H9 (cell line): ENCODE measurements around a stretch of chr2.

GRCh38 chr2:127407686-127407997 is 10.6 kb upstream of the PROC start:
- PRO-cap, result bidirectional peak, plus-strand start at chr2:127408169, minus-strand start at chr2:127407845

- PRO-cap, result unidirectional peak, minus-strand start at chr2:127415987
Measured at GRCh38 chr2:127415635-127416487, 2.4 kb upstream of the PROC start.

GRCh38 chr2:127419275-127419888 is 1.2 kb downstream of the PROC start:
- PRO-cap, result no peak

DNA sequence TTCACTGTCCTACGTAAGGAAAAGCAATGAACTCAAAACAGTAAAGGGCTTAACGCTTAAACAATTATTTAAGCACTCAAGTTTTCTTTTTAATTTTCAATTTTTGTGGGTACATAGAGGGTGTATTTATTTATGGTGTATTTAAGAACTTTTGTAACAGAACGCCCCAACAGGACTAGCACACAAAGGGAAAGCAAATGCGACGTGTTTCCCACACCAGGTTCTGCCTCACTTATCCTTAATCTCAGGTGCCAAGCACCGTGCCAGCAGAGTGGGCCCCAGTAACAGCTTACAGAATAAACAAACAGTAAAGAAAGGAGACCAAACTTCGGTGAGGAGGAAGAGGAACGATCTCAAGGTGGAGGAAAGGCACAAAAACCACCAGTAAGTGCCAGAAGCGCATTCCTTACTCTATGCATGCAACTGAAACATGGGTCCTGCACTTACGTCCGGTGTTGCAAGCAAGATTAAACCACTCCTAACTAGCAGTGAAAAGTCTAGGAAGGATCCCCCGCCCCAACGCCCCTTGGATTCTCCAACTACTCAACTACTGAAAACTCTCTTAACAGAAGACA is 887 bp downstream of the IWS1 start:
- PRO-cap, result unidirectional peak, plus-strand start at position 231 of the sequence; bidirectional peak, plus-strand start at position 442 of the sequence, minus-strand start at position 460 of the sequence

DNA sequence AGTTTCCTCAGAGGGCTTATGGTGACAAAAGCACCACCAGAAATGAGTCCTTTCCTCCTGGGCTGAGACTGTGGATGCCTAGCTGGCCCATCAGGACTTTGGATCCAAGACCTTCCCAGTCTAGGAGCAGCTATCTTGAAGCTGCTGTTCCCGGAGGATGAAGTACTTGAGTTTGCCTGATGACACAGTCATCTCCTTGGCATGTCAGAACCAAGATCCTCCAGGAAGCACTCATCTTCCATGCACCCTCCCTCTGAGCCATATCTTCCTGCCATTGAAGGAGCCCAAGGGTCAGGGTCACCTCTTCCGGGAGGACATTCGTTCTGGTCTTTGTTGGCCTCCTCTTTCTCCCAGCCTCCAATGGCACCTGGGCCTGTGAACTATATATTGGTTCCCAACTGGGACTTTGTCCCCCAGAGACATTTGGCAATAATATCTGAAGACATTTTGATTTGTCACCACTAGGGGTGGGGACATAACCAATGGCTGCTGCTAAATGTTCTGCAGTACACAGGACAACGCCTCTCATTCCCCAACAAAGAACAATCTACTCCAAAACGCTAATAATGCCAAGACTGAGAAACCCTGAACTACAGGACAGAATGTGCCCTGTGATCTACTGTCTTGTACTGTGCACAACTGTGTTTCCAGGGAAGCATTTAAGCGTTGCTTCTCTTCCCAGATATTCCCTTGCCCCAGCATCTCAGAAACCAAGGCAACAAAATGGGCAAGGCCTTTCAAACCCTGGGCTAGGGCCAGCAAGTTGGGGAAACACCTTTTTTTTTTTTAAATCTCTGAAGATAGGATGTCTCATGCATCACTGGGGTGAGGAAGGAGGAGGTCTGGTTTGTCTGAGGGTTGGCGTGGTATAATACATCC is 4.1 kb upstream of the MYO7B start:
- PRO-cap, result no peak

DNA sequence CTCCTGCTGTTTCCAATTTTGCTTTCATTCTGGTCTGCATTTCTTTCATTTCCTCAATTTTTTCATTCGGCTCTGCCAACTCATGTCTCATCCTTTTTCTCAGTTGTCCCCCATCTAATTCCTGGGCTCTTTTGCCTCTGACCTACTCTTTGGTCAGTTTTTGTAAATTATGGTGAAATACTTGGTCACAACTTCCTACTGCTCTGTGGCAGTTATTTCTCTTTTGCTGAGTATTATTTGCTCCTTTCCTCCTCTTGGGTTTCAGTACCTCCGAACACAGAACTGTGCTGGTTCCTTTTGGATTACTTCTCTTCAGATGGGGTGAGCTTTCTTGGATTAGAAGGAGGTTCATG is 27.5 kb downstream of the MYO7B start:
- PRO-cap, result no peak

DNA sequence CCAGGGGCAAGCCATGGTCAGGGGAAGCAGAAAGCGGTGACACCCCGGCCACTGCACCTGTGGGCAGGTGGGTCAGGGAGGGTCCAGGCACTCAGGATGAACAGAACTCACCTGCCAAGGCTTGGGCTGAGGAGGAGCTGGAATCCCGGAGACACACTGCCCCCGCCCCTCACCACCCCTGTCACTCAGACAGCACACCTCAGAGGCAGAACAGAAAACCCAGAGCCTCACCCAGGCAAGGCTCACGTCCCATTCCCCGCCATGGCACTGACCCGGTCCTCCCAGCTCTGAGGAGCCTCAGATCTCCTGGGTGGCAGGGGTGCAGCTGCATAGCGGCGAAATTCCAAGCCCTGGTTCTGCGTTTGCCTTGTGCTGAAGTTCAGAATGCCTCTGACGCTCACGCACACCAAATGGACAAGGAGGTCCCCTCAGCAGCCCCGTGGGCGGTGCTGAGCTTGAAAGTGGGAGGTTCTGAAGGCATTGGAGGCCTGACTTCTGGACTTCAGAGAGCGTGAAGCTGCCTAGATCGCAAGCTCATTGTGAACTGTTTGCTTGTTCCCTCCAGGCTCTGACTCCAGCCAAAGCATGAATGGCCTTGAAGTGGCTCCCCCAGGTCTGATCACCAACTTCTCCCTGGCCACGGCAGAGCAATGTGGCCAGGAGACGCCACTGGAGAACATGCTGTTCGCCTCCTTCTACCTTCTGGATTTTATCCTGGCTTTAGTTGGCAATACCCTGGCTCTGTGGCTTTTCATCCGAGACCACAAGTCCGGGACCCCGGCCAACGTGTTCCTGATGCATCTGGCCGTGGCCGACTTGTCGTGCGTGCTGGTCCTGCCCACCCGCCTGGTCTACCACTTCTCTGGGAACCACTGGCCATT is 4.4 kb downstream of the GPR17 start:
- PRO-cap, result no peak

- PRO-cap, result bidirectional peak, plus-strand start at chr2:128027077, minus-strand start at chr2:128027089; unidirectional peak, minus-strand start at chr2:128027128; bidirectional peak, plus-strand start at chr2:128027549, minus-strand start at chr2:128027280
Measured at GRCh38 chr2:128026596-128027439, 1.0 kb downstream of the SAP130 start.

DNA sequence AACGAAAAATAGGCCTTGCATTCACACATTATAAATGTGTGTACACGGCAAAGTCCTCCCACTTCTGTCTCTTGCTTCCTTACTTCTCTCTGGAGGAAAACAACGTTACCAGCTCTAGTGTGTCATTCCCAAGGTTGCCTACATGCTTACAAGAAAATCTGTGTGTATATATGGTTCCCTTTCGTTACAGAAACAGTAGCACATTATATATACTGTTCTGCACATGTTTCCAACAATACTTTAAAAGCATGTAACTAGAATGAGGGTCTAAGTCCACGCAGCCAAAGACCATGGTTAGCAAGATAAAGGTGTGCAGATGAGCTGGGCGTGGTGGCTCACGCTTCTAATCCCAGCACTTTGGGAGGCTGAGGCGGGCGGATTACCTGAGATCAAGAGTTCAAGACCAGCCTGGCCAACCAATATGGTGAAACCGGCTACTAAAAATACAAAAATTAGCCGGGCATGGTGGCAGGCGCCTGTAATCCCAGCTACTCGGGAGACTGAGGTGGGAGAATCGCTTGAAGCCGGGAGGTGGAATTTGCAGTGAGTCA is 25.0 kb upstream of the UGGT1 start:
- PRO-cap, result no peak

GRCh38 chr2:128187039-128187821 is 96.2 kb downstream of the UGGT1 start:
- PRO-cap, result no peak

DNA sequence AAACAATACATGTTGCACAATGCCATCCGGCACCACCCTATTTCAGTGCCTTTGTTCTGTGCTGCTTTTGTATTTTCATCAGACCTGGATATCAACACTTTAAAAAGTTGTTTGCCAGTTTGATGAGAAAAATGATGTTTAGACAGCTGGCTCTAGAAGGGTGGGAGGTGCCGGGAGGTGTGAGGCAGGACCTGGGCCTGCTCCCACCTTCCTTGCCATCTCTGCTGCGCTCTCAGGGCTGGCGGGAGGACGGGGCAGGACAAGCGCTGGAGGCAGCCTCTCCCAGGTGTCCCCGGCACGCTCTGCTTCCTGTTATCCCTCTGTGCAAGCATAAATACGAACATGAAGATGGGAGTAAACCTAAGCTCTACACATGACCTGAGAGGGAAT is 103.7 kb downstream of the HS6ST1 start:
- PRO-cap, result no peak

DNA sequence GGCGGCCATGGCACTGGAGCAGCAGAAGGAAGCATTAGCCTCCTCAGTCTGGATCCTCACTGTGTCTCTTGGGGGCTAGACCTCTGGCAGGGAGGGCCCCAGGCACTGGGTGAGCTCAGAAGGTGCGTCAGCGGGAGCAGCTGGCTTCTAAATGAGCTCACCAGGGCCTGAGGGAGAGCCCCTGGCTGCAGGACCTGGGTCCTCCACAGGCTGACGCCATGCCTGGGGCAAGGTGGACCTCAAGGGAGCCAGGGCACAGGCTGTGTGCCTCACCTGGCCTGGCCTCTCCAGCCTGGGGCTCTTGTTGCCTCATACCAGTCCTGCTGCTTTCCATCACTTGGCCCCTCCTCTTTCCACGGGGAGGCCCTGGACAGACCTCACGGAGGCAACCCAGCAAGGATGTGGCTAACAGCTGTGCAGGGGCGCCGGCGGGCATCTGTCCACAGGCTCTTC is 27.2 kb downstream of the HS6ST1 start:
- PRO-cap, result no peak

DNA sequence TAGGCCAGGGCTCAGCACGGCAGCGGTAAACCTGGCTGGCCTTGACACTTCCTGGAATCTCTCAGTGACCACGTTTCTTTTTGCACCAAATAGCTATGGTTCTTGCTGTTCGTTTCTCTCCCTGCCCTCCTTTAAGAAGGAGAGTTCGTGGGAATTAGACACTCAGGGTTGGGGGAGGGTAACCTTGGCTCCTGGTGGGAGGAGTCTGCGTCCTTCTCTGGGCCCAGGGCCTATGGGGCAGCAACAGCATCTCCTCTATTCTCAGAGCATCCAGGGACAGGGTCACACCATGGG is 5.1 kb upstream of the HS6ST1 start:
- PRO-cap, result no peak

DNA sequence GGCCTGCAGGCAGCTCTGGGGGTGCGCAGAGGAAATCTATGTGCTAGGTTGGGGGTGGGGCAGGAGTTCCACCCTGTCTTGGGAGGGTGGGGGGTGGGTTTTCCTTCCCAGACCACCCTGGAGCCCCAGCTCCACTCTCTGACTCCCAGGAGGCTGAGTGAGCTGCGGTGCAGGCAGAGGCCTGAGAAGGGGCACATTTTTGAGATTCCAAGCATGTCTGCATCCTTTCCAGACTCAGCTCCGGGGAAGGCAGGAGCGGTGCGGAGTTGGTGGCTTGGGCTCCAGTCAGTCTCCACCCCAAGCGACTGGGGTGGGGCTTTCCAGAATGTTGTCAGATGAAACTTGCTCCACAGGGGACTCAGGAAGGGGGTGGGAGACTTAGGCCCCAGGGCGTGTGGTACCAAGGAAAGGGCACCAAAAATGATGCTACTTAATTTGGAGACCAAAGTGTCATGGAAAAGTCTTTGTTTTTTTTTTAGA is 44.2 kb upstream of the HS6ST1 start:
- PRO-cap, result bidirectional peak, plus-strand start at position 237 of the sequence, minus-strand start at position 140 of the sequence

GRCh38 chr2:128425843-128426594 is 107.4 kb upstream of the HS6ST1 start:
- PRO-cap, result no peak

- PRO-cap, result no peak
Measured at GRCh38 chr2:128442372-128442746, 123.7 kb upstream of the HS6ST1 start.

DNA sequence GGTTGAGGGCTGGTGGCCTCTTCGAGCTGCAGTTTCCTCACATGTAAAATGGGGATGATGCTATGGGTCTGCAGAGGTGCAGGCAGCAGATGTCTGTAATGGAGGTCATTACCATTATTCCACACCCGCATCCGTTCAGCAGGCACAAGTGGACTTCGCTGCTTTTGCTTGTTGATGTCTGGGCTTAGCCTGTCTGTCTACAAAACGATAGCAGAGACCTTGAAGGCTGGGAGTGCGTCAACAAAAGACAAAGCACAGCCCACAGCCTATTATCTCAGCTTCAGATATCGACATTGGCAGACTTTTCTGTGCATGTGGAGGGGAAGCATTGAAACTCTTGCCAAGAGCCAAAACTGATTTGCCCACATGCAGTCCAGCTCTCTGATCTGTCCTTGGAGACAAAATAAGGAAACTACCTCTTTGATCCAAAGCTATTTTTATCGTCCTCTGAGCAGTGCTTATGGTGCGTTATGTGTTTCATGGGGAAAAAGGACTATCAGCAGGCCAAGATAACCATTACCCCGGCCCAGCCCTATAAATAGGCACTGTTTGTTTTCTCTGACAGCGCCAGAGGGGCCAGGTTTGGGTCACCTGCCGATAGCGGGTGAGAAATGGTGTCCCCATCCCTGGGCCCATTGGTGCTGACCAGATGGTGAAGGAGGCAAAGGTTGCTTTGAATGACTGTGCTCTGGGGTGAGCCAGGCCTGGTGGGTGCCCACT is 175.9 kb upstream of the HS6ST1 start:
- PRO-cap, result no peak

DNA sequence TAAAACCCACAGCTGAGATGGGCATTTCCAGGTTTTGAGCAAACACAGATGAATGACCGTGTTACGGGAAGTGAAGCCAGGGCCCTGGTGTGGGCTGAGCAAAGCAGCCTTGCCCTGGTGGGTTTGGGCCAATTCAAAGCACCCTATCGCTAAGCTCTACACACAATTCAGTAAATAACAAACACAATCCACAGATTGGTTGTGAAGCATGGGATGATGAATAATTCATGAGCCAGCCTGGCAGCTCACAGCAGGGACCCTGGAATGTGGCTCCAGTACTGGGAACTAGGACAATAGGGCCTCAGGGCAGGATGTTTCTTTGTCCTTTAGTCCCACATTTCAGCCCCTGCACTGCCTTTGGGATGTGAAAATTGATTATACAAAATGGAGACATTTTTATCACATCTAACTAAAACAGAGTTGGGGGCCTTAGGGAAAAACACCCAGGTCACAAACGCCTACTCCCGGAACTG is 320.1 kb upstream of the HS6ST1 start:
- PRO-cap, result bidirectional peak, plus-strand start at position 322 of the sequence, minus-strand start at position 89 of the sequence

- PRO-cap, result no peak
Measured at GRCh38 chr2:128754132-128754532, 435.5 kb upstream of the HS6ST1 start.

- PRO-cap, result no peak
Measured at GRCh38 chr2:129059080-129059383, 740.4 kb upstream of the HS6ST1 start.